ENCODE data around the gene EFCAB14.

DNA sequence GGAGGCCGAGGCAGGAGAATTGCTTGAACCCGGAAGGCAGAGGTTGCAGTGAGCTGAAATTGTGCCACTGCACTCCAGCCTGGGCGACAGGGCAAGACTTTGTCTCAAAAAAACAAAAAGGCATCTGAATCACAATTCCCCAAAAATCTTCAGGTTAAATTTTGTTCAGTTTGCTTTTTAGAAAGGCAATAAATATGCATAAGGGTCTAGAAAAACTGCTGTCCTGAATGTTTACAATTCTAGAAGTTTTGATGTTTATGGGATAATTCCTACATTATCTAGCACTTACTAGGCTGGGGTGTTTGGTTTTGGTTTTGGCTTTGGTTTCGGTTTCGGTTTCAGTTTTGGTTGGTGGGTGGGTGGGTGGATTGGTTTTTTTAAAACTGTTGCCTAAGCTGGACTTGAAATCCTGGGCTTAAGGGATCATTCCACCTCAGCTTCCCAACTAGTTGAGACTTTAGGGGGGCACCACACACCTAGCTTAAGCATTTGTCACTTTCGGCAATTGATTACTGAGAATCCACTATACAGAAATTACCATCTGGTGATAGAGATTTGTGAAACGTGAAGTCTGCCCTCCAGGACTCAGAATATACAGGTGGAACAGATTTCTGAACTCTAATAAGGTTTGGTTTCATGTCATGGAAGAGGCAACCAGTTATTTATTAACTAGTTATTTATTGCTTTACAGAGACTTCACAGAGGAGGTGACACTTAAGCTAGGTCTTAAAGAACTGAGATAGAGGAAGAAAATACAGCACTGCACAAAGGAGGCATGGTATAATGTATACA lies 69.8 kb downstream of the PIK3R3 start:
- RRBS, result no CpG with 5 or more reads among the region's 7 CpGs

- RRBS, result 2% methylated on average over 2 of the region's 4 CpGs
Measured at GRCh38 chr1:46132318-46132430, 255 bp downstream of the PIK3R3 start.

- RRBS, result no CpG with 5 or more reads among the region's 11 CpGs
Measured at GRCh38 chr1:46182818-46183935, 6.9 kb upstream of the P3R3URF start.

DNA sequence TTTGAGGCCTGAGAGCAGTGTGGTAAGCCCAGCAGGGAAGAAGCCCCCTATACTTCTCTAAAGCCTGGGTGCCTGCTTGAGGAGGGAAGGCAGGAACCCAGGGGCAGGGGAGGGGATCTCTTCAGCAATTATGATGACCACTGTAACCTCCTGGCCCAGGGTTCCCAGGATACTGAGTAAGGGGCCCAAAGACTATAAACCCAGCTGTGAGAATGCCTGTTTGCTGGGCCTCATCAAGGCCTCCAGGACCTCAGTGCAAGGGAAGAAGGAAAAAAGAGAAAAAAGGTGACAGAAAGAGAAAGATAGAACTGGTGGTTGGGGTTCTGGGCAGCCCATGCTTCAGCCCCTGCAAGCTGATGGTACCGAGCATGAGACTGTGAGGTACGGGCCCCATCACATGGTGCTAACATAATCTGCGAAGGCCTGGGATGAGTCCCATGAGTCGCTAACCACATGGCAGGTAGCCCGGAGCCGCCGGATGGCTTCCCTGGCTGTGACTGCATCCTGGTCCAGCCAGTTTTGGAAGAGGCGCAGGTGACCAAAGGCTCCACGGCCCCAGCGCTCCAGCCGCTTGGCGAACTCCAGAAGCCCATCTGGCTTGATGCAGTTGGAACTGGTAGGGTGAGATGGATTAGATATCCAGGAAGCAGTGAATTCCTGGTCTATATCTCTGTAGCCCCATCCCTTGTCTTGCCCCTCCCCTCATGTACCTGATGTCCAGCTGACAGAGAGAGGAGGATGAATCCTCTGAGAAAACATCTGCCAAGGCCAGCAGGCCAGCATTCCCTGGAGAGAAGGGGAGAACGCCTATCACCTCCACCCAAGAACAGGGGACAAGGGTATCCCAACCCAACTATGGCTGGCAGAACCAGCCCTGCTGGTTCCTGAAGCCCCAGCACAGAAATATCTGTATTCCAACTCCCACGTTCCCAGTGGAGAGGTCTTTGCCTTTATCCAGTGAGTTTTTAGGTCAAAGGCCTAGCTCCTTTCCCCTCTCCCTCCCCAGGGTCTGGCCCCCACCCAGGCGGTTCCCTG lies 24.6 kb downstream of the LRRC41 start:
- RRBS, result no CpG with 5 or more reads among the region's 15 CpGs

GRCh38 chr1:46522187-46522978 lies 12.9 kb downstream of the TMEM275 start:
- RRBS, result no CpG with 5 or more reads among the region's 16 CpGs

DNA sequence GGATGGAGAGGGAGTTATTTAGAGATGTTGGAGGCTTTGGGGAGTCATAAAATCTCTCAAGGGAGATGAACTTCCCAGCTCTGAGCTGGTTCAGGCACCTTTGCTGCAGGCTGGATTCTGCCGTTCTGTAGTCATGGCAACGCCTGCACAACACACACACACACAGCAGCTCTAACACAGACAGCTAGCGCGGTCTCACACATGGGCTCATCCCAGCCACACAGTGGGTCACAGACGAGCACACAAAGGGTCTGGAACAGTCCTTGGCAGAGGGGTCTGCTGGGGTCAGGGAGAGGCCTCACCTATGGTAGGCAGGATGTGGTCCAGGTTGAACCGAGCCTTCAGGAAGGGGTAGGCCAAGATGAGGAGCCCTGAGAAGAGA lies 1.8 kb downstream of the KNCN start:
- RRBS, result no CpG with 5 or more reads among the region's 6 CpGs

- RRBS, result no CpG with 5 or more reads among the region's 3 CpGs
Measured at GRCh38 chr1:46677390-46678434, 6.1 kb downstream of the TEX38 start.

DNA sequence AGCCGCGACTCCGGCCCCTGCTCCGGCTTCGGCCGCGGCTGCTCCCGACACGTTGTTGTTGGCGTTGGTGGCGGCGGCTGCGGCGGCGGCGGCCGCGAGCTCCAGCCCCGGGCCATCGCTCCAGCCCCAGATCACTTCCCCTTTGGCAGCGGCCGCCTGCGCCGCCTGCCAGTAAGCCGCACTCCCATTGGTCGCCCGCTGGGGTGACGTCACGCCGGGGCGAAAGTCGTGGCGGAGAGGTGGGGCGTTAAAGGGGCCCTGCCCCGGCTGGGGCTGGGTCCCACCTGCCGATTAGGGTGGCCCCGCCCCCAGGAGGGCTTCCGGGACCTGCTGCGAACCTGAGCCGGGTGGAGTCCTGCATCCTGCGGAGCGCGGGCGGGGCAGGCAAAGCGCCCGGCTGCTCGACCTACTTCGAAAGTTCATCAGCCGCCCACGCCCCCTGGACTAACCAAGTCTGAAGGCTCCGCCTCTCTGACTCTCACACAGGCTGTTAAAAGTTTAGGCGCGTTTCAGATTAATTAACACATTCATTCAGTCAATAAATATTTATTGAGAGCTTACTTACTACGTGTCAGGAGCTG lies at the start of gene EFCAB14:
Gene EFCAB14, minus strand, starts transcription at position 138 of the 581 bp plus-strand sequence.
- RRBS, result 2% methylated on average over 32 of the region's 54 CpGs

GRCh38 chr1:46754515-46755089 lies 35.7 kb upstream of the EFCAB14 start:
- RRBS, result no CpG with 5 or more reads among the region's 4 CpGs

DNA sequence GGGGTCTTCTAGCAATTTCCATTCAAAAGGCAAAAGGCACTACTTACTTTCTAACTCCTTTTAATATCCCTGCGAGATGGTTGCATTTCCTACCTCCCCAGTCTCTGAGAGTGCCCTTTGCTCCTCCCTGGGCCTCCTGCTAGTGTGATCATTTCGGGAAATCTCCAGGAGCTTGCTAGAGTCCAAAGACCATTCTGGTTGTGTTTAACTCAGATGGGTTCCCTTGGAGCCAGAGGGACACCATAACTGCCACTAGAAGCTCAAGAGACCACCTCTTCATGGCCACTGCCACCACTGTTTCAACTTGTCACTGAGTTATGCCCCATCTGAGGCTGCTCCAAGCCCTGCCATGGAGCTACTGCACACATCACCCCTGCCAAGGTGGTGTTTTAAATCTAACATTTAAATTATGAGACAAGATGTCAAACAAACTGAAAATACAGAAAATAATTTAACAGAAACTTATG lies 34.4 kb upstream of the CYP4B1 start:
- RRBS, result no CpG with 5 or more reads among the region's 2 CpGs

- RRBS, result no CpG with 5 or more reads among the region's 2 CpGs
Measured at GRCh38 chr1:46799779-46800287, 987 bp downstream of the CYP4B1 start.

DNA sequence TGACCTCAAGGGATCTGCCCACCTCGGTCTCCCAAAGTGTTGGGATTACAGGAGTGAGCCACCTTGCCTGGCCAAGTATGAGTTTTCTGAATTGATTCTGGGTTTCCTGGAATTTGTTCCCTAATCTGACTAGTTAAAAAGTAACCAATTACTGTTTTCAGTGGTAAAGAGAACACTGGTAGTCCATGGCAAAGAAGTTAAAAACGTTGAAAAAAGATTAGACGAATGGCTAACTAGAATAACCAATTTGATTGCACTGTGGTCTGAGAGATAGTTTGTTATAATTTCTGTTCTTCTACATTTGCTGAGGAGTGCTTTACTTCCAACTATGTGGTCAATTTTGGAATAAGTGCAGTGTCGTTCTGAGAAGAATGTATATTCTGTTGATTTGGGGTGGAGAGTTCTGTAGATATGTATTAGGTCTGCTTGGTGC lies 21.1 kb upstream of the CYP4A11 start:
- RRBS, result no CpG with 5 or more reads among the region's 4 CpGs

DNA sequence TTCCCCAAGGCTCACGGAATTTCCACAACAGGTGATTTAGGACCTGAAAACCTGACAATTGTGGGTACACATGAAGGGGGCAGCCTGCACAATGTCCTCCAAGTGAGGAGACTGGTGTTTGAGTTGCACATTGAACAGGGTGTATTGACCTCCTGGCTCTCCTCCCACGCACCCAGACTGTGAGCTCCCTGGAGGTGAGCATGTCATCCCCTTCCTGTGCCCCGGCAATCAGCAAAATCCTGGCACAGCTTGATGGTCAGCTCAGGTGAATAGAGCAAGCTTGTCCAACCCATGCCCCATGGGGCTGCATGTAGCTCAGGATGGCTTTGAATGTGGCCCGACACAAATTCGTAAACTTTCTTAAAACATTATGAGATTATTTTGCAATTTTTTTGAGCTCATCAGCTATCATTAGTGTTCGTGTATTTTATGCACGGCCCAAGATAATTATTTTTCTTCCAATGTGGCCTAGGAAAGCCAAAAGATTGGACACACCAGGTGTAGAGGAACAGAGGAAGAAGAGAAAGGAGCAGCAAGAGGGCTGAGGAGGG lies 1.1 kb downstream of the CYP4A22 start:
- RRBS, result no CpG with 5 or more reads among the region's 7 CpGs

GRCh38 chr1:47179111-47179873 lies 10.5 kb downstream of the PDZK1IP1 start:
- RRBS, result no CpG with 5 or more reads among the region's 25 CpGs

- RRBS, result no CpG with 5 or more reads among the region's 6 CpGs
Measured at GRCh38 chr1:47179906-47180514, 9.8 kb downstream of the PDZK1IP1 start.

- RRBS, result no CpG with 5 or more reads among the region's 6 CpGs
Measured at GRCh38 chr1:47387214-47388206, 28.6 kb upstream of the FOXE3 start.

DNA sequence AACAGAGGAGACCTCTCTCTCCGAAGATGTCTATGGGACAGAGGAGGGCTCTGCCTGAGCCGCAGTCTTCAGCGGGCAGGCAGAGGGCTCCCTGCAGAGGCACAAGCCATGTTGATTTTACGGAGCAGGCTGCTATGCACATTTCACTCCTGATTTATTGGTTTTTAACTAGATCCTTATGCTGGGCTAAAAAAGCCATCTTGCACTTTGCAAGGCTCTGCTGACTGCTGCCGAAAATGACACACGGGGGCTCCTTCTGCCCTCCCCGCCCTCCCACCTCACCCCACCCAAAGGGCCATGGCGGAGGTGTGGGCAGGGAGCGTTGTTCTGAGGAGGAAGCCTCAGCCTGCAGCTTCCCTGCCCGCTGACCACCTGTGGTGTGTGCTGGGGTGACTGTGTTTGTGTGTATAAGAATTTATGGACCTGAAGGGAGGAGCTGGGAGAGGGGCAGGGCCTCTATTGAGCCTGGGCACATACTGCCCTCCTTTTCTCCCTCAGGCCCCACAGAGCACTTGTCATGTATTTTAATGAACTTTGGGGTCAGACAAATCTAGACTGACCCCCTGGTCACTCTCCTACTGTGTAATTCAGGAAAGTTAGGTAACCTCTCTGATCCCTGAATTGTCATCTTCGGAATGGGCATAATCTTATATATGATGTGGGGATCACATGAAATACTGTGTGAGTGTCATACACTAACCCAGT lies 71.3 kb downstream of the FOXD2 start:
- RRBS, result no CpG with 5 or more reads among the region's 11 CpGs

DNA sequence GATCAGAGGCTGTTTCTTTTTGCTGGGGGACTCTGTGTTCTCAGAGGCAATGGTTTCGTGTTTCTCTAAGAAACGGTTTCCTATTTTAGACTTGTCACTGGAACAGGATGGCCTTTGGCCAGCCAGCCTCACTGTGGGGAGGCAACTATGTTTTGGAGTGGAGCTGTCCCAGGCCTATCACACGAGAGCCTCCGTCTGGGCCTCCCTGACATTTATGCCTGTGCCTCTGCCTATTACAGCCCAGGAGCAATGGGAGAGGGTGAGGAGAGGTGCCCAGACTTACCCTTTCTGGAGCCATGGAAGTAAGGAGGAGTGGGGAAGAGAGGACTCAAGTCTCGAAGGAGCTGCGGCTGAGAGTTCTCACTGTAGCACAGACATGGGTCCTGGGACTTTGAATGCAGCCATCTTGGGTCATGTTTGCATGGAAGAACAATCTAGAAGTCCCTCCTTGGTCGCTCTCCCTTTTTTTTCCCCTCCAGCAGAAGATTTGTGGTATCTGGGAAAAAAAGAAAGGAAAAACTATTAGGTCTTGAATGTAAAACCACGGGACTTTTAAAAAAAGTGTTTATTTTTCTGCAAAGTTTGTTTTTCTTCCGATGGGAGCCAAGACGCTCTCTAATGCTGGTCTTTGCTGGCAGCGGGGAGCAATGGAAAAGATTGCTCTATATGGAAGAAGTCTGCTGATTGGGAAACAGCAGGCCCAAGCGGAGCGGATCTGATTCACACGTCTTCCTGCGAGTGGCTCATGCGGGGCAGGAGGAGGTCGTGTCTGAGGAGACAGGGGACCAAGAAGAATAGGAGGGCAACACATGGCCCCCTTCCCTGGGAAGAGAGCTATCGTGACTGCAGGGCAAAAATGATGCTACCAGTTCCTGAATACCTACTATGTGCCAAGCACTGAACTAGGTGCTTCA lies 219.2 kb downstream of the FOXD2 start:
- RRBS, result no CpG with 5 or more reads among the region's 18 CpGs

GRCh38 chr1:47875957-47876221 lies 121.3 kb downstream of the TRABD2B start:
- RRBS, result no CpG with 5 or more reads among the region's 2 CpGs

DNA sequence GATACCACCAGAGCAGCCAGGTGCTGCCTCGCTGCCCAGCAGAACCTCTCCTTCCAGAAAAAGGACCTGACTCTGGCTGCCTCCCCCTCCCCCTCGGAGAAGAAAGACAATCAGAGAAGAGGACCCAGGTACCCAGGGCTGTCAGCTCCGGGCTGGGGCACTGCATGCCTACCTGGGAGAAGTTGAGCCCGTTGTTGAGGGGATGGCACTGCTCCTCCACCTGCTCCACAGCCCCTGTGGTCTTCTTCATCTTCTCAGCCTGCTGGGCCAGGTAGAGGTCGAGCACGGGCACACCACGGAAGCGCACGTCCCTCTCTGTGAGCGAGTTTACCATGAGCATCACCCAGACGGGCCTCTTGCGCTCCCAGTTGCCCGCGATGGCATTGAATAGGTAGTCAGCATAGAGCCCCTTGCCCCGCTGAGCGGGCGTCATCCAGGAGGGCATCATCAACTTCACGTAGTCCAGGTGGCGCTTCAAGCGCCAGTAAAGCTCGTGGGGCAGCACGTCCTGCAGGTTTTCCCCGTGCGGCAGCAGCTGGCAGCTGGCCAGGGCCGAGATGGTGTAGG lies 3.2 kb downstream of the TRABD2B start:
- RRBS, result no CpG with 5 or more reads among the region's 25 CpGs

Data from hTERT-HM (cell line).